ENCODE data around the genes CFAP69, CLDN12 and SAMD9L.

- RRBS: 3% methylated on average over 12 of the region's 66 CpGs
Measured at GRCh38 chr7:90119098-90119903, 35.0 kb upstream of the STEAP1 start.

DNA sequence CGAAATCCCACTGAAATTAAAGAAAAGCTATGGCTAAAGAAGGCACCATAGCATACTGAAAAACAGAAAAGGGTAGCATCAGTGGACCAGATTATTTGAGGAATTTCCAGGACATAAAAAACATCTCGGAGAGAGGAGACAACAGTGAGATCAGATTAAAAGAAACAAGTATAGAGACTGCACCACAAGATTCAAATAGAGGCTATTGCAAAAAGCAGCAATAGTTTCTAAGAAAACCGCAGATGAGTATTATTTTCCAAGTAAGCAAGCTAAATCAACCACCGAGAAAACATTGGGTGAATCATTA is 18.7 kb downstream of the STEAP1 start:
- RRBS: no CpG with 5 or more reads among the region's 4 CpGs

GRCh38 chr7:90244427-90245557 is at the start of gene CFAP69:
Gene CFAP69, plus strand, starts transcription at chr7:90245174.
- RRBS: 5% methylated on average over 12 of the region's 60 CpGs

- RRBS: no CpG with 5 or more reads among the region's 39 CpGs
Measured at GRCh38 chr7:90403157-90404289, at the start of gene CLDN12. Gene CLDN12, plus strand, starts transcription at chr7:90403461.

DNA sequence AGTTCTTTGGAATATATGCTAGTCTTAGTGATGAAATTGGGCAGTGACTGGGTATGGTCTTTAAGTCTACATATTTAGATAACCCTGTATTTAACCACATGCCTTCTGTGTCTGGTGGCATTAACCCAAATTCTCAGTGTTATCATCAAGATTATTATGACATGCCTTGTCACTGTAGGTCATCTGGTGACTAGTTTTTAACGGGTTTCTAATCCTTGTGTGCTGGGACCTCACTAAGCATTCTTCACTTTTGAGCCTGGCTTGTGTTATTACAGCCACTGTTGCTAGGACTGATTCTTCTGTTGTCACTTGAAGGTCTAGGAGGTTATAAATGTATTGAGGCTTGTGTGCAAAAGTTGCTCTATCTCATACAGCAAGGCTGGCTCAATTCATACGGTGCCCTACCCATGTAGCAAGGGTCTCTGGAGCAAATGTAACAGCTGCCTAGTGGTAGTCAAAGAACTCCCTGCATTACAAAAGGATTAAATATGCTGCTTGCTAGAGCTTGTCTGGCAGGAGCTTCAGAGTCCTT is 65.4 kb downstream of the CDK14 start:
- RRBS: no CpG with 5 or more reads among the region's 2 CpGs

DNA sequence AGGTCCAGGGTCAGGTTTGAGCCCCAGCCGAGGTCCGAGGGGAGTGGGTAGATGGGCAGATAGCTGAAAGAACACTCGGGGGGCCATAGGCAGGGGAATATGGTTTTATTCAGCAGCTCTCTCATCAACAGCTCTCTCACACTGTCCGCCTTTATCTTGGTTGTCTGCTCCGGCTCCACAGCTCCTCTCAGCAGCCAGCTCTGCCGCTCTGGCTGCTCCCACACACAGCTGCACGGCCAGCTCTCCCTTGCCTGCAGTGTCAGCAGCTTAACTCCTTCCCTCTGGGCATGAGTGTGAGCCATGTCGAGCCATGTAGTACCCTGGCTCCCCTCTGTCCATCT is 170.5 kb downstream of the CDK14 start:
- RRBS: no CpG with 5 or more reads among the region's 8 CpGs

GRCh38 chr7:91266859-91268196 is 3.1 kb downstream of the FZD1 start:
- RRBS: no CpG with 5 or more reads among the region's 47 CpGs

GRCh38 chr7:91300005-91300716 is 35.9 kb downstream of the FZD1 start:
- RRBS: no CpG with 5 or more reads among the region's 5 CpGs

- RRBS: no CpG with 5 or more reads among the region's 15 CpGs
Measured at GRCh38 chr7:91939868-91940544, 656 bp upstream of the AKAP9 start.

DNA sequence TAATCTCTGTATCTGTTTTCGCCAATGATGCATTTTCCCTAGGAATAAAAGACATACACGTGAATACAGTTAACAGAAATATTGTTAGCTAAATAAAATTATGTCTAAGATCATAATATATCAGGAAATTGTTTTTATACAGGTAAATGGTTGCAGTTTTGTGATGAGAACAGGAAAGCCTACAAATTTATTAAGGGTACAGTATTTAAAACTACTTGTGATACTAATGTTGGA is 51.3 kb downstream of the AKAP9 start:
- RRBS: no CpG with 5 or more reads among the region's 2 CpGs

- RRBS: no CpG with 5 or more reads among the region's 9 CpGs
Measured at GRCh38 chr7:92481166-92481892, 3.6 kb upstream of the ERVW-1 start.

DNA sequence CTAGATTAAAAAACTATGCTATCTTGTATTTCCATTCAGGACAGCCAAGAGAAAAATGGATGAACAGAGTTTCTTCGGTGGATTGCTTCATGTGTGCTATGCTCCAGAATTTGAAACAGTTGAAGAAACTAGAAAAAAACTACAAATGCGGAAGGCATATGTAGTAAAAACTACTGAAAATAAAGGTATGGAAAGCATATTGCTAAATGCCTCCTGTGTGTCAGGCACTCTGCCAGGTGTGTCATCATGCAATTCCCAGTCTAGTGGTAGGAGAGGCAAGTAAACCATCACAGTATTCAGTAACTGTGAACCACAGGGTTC is 3.7 kb downstream of the RBM48 start:
- RRBS: no CpG with 5 or more reads among the region's 2 CpGs

- RRBS: no CpG with 5 or more reads among the region's 6 CpGs
Measured at GRCh38 chr7:92606787-92607384, 16.7 kb upstream of the FAM133B start.

DNA sequence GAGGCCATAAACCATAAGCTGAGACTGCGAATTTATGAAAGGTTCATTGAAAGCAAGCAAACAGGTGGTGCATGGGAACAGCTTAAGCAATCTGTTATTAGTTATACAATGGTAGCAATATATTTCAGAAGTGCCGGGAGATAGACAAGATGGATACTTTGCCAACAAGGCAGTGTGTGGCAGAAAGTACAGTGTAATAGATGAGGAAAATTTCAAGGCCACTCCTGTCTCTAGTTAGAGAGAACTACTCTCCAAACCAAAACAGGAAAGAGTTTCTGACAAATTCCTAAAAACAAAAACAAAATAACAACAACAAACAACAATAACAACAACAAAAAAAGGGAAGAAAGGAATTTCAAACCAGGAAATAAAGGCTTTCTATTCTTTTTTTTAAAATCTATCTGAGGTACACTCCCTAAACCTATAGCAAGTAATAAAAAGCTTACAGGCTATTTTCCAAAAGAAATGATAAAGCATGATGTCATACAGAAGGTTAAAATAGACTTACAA is 23.7 kb upstream of the FAM133B start:
- RRBS: no CpG with 5 or more reads among the region's 2 CpGs

GRCh38 chr7:92801490-92802123 is 34.8 kb downstream of the CDK6 start:
- RRBS: no CpG with 5 or more reads among the region's 9 CpGs

- RRBS: no CpG with 5 or more reads among the region's 4 CpGs
Measured at GRCh38 chr7:92870839-92871188, 34.4 kb upstream of the CDK6 start.

DNA sequence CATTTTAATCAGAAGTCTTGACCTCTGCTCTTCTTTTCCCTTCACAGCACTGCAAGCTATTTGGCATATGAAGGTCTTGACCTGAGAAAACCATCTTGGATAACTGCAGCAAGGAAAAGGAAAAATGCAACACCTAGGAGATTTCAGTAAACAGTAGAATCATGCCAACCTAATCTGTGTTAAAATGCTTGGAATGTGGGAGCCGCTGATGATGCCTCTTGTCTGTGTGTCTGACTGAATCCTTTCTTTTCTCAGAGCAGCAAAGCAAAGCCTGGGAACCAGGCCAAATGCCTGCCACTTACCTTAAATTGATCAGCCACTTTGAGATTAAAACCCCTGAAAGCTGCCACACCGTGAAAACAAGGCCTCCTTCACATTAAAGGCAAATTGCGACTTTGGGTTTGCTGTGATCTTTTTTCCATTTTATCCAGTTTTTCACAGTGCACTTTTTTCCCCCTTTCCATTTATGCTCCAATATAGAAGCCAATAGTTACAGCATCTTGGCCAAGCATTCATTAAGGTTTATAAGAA is 80.5 kb upstream of the CDK6 start:
- RRBS: no CpG with 5 or more reads among the region's 3 CpGs

- RRBS: no CpG with 5 or more reads among the region's 3 CpGs
Measured at GRCh38 chr7:93148038-93148689, at the start of gene SAMD9L. Gene SAMD9L, minus strand, starts transcription at chr7:93148385.

DNA sequence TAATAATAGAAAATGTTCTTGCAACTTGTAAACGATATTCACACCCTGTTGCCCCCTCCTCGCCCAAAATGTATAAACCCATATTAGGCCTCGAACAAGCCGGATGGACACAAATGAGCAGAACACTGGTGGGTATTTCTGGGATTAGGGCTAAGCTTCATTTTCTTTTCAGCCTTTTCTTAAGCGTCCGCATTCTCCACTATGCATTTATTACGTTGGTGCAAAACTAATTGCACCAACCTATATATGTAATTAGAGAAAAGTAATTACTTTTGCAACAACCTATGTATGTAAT is 332 bp upstream of the GNG11 start:
- RRBS: no CpG with 5 or more reads among the region's 7 CpGs

DNA sequence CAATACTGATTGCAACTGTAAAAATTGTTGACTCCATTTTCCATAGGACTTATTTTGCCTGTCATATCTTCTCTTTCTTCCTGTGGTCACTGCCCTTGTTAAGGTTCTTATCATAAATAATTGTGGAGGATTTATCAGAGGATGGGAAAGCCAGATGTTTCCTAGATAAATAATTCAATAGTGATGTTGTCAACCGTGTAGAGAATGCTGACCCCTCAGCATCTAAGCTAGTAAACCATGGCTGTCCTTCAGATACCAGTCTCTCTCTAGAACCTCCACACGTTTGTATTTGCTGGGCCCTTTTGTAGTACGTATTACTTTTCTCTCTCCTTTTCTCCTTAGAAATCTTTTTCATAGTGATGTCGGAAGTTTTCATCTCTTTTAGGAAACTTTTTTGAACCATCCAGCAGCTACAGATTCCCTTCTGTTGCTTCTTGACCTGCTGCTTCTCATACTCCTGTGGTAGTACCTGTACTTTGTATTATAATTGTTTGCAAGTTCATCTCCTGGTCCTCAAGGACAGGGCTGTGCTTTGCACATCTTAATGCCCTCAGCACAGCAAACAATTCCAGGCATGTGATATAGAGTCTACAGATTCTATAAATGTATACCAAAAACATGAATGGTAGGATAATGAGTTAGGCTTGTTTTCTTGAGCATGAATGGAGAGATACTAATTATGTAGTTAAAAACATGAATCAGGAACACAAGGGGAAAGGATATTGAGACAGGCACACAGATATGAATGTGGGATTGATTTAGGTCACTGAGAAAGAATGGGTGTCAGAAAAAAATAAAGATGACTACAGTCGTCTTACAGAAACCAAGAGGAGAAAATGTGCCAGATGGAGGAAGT is 172.9 kb upstream of the BET1 start:
- RRBS: no CpG with 5 or more reads among the region's 5 CpGs